Glomerular endothelial cell (primary cell): ENCODE data around the genes INPP5F, WDR11 and PLEKHA1.

GRCh38 chr10:119597667-119597932, 836 bp upstream of the TIAL1 start:
- RAMPAGE, long total RNA, result no peak

- RAMPAGE, long total RNA, result no peak
These were observed 14.8 kb downstream of the BAG3 start for GRCh38 chr10:119665888-119666389.

DNA sequence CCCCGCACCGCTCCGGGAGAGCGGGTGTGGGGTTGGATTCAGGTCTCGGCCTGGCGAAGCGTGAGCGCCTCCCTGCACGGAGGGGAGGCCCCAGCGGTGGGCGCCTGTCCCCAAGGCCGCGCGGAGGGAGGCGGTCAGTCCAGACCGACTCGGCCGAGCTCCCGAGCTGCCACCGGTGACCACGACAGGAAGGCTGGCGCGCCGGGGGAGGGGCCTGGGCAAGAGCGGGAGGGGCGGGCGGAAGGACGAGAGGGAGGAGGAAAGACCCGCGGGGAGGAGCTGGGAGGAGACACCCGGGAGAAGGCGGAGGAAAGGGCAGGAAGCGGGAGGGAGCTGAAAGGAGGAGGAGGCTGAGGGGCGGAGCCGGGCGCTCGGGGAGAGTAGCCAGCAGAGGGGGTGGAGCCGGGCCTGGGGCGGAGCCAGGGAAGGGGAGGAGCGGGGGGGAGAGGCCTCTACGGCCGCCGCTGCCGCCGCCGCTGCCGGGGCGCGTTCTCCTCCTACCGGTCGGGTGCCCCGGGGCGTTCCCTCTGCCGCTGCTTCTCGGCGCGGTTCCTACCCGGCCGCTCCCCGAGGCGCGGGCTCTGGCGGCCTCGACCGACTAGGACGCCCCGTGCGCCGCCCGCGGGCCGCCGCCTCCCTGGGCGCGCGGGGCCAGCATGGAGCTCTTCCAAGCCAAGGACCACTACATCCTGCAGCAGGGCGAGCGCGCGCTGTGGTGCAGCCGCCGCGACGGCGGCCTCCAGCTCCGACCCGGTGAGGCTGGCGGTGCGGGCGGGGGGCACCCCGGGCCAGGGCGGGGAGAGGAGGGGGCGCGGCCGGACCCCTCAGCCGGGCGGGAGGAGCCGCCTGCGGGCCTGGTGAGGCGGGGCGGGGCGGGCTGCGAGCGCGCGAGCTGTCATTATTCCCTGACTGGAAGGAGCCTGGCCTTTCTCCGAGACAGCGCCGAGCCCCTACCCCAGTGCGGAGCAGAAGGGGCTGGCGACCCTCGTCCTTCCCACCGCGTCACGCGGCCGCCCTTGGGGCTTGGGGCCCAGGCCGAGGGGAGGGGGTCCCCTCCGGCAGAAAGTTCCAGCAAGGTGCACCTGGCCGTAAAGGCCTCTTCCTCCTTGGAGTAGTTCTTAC, at the start of gene INPP5F:
Gene INPP5F, plus strand, starts transcription at position 444 of the 1,122 bp plus-strand sequence.
- RAMPAGE, long total RNA, result start-site peak on the minus strand centred at position 162 of the sequence, 73 bp wide, 12 and 15 reads in 2 replicates

GRCh38 chr10:120850782-120852134, at the start of gene WDR11:
Gene WDR11 (plus strand): TSS chr10:120851362.
- RAMPAGE, long total RNA, result start-site peak on the plus strand at chr10:120851364-120851400, 177 and 234 reads in 2 replicates

DNA sequence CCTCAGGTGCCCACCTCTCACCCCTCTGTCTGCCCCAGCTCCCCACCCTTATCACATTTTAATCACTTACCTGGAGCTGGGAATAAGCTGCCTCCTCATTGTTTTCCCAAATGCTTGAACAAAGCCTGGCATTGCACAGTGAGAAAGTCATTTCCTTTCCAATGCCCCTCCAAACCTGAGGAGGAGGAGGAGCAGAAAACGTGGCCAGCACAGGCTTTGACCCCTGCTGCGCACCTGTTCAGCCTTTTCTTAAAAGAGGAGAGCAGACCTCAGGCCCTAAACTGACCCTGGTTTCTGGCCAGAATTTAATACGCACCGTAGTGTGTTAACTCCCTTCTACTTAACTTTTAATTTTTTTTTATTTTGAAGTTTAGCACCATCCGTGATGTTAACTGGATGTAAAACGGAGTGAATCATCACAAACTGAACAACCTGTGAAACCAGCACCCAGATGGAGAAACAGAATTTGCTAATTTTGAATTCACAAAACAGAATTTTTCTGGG, 129.5 kb downstream of the WDR11 start:
- RAMPAGE, long total RNA, result no peak

DNA sequence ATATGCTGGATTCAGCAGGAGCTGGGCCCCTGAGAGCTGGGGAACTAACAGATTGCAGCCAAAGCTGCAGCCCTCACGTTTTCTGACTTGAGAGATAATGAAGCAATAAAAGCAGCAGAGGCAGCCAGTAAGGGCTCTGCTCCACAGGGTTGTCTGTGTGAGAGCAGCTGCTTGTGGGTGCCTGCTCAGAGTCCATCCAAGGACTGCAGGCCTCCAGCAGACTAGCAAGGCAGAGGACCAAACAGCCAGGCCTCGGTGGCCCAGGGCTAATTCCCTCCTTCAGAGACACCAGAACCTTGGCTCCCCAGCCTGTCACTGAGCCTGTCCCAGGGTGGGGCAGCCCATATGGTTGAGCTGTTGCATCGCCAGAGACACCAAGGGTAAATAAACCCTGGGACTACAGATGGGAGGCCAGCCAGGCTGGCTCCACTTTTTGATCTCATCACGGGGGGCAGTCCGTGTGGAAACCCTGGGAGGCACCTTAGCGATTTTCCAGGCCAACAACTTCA, 229.2 kb downstream of the WDR11 start:
- RAMPAGE, long total RNA, result no peak

DNA sequence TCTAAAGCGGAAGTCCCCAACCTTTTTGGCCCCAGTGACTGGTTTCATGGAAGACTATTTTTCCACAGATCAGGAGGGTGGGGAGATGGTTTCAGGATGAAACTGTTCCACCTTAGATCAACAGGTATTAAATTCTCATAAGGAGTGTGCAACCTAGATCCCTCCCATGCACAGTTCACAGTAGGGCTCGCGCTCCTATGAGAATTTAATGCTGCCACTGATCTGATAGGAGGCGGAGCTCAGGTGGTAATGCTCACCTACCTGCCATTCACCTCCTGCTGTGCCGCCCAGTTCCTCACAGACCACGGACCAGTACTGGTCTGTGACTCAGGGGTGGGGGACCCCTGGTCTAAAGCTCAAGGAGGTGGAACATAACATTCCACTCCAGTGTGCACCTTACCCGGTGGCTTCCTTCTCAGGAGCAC, 273.7 kb downstream of the FGFR2 start:
- RAMPAGE, long total RNA, result no peak

GRCh38 chr10:121530853-121531720, 67.2 kb downstream of the FGFR2 start:
- RAMPAGE, long total RNA, result no peak

DNA sequence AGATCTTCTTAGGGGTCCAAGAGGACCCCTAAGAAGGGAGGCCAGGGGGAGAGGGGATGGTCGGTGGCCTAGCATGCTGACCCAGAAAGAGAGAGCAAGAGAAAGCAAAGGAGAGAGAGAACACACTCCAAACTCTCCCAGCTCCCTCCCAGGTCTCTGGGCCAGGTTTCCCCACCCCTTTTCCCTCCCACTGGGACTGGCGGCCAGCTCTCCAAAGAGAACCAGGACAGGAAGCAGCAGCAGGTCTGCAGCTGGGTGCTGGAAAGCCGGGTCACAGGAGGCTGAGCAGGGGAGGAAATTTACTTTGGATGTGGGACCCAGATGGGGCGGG, 70.4 kb upstream of the FGFR2 start:
- RAMPAGE, long total RNA, result no peak

DNA sequence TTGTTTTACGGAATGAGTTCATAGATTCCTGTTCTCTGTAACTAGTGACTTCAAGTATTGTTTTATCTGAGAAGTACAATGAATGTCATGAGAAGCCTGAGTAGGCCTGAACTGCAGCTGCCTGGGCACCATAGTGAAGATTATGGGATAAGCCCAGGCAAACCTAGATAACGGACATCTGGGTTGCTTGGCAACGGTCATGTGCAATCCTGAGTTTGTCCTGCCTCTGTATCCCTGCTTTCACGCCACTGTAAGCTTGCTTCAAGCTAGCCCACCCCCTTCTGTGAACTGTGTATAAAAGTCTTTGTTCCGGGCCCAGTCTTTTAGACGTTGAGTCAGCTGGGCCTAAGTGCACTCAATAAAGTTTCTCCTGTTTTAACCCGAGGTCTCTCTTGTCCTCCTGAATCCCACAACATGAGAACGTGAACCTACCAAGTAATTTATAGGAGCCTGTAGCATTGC, 6.3 kb downstream of the ATE1 start:
- RAMPAGE, long total RNA, result no peak

DNA sequence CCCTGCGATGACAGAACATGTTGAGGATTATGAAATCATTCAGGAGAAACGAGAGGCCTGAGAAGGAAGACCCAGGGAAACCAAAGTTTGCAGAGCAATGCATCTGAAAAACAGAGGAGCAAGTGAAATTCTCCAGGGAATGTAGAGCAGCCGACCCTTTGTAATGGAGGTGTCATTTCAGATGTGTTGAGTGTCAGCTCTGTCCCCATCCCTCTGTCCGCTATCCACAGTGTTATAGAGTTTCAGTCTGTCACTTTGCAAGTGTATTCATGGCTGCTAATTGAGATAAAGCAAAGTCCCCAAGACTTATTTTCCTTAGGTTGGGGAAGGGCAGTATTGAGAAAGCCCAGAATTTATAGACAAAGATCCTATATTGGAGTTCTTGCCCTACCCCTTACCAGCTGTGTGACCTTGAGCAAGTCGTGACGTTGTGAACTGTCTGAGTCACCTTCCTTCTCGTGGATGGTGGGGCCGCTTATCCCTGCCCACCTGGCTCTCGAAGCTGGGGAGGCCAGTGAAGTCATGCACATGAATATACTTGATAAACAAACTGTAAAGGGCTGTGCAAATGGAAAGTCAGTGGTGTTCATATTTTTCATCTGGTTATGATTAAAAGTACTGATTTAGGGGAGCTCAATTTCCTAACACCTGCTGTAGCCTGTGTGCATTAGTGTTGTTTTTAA, 127.3 kb downstream of the TACC2 start:
- RAMPAGE, long total RNA, result no peak

DNA sequence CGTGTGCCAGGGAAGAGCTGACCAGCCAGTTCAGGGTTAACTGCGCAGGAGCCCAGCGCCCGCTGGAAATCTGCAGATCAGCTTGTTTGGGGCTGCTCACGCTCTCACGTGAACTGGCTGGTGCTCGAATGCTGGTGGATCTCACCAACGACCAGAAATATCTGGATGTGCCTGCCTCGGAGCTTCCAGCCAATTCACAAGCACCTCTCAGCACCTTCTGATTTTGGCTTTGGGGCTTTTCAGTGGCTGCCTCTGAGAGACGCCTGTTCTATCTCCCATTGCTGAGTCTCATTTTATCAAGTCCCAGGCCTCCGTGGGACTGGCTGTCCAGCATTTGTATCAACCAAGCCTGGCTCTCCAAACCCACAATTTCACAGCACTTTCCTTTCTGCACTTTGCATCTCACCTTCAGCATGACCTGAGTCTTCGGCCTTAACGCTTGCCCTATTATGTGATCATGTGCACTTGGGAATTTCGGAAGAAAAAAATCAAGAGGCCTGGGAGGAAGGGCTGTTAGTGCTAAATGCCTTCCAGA, 131.8 kb upstream of the BTBD16 start:
- RAMPAGE, long total RNA, result no peak

- RAMPAGE, long total RNA, result no peak
These were observed 49.2 kb upstream of the BTBD16 start for GRCh38 chr10:122221818-122222408.

GRCh38 chr10:122309955-122310721, 39.0 kb downstream of the BTBD16 start:
- RAMPAGE, long total RNA, result no peak

DNA sequence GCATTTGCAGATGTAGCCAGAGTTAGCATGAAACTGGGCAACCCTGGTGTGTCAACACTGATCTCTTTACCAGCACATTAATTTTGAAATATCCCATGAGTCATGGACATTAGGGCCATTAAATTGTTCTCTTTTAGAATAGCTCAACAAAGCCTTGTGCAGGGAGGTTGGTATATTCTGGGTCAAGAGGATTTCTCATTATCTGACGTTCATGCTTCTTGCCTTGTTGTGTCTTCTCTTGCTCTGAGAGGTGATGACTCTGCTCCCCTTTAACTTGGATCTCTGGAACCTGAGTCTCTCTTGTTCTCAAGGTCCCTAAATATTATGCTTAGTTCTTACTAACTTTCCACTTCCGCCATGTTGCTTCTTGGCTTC, 50.1 kb upstream of the PLEKHA1 start:
- RAMPAGE, long total RNA, result no peak

GRCh38 chr10:122374605-122375585, at the start of gene PLEKHA1:
Gene PLEKHA1 (plus strand): TSS chr10:122374708.
- RAMPAGE, long total RNA, result no peak

DNA sequence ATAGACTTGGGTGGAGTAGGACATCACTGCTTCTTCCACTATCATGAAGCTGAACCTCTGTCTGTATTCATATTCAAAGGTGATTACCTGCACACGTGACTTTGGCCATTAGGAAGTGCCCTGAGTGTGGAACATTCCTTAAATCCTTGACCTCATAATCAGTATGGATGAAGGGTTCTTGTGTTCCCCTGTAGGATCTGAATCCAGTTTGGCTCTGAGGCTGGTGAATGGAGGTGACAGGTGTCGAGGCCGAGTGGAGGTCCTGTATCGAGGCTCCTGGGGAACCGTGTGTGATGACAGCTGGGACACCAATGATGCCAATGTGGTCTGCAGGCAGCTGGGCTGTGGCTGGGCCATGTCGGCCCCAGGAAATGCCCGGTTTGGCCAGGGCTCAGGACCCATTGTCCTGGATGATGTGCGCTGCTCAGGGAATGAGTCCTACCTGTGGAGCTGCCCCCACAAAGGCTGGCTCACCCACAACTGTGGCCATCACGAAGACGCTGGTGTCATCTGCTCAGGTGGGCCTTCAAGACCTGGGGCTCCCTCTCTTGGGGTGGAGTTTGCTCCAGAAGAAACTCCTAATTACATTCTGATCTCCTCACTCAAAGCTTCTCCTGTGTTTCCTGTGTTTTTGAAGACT, 51.7 kb upstream of the SPADH start:
- RAMPAGE, long total RNA, result no peak

DNA sequence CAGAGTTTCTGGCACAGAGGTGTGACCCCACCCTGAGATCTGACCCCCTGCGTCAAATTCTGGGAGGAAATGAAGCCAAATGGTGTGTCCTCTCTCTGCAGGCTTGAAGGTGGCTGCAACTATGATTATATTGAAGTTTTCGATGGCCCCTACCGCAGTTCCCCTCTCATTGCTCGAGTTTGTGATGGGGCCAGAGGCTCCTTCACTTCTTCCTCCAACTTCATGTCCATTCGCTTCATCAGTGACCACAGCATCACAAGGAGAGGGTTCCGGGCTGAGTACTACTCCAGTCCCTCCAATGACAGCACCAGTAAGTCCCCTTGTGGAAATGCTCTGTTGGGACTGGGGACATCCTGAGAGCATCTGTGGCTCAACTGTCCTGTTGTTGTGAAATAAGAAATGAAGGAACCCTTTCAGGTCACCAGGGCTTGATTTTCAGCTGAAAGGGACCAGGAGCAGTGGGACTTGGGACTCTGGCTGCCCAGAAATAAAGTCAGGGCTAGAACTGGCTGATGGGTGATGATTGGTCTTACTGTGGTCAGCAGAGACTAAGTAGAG, 36.7 kb upstream of the SPADH start:
- RAMPAGE, long total RNA, result no peak

- RAMPAGE, long total RNA, result no peak
These were observed 5.5 kb downstream of the C10orf88 start for GRCh38 chr10:122948519-122948999.

- RAMPAGE, long total RNA, result no peak
These were observed 6.2 kb downstream of the PSTK start for GRCh38 chr10:122986179-122986974.